ENCODE measurements around the genes C2CD6 and PARD3B.

DNA sequence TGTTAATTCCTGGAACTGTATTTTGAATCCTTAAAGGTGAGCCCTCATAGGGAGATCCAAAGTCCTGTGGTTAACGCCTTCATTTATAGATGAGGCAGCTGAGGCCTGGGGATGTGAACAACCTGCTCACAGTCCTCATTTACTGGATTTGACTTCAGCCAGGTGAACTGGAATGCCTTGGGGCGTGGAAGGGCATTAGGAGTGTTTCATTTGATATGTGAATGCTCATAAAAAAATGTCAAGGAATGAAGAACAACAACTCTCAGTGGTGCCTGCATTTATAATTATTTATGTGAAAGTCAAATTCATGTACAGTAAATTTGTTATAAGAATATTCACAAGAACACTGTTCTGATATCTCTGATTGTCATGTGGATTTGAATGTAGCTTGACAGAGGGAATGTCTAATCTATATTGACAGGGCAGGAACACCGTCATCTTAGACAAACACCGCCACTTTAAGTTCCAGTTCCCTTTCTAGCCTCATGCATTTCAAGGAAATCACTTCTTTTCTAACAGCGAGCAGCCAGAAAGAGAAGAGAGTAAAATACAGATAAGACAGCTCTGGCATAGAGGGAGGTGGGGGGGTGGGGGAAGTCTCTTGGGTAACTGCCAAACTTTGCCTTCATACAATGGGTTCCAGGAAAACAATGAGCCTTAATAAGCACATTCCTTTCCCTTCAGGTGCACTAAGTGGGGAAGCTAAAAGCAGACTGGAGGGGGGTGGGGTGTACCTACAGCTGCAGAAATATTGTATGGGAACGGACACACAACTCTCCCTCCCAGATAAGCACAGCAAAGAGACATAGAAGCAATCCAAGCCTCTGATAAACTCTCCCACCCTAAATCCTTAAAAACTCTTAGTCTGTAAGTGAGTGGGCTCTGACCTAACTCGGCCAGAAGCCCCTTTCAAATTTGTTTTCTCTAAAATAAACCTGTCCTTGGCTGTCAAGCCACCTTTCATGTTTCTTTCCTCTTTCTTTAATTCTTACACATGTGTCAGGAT is 37.1 kb downstream of the CASP10 start:
- PRO-cap, 7 experiments, result no peak in any of the 7 experiments

- PRO-cap, 7 experiments, result peak in 7 of 7 experiments; most common plus-strand start chr2:201258527 (in 5); most common minus-strand start chr2:201257981 (in 5)
Observed at GRCh38 chr2:201257891-201258904, 2.1 kb upstream of the CASP8 start.

DNA sequence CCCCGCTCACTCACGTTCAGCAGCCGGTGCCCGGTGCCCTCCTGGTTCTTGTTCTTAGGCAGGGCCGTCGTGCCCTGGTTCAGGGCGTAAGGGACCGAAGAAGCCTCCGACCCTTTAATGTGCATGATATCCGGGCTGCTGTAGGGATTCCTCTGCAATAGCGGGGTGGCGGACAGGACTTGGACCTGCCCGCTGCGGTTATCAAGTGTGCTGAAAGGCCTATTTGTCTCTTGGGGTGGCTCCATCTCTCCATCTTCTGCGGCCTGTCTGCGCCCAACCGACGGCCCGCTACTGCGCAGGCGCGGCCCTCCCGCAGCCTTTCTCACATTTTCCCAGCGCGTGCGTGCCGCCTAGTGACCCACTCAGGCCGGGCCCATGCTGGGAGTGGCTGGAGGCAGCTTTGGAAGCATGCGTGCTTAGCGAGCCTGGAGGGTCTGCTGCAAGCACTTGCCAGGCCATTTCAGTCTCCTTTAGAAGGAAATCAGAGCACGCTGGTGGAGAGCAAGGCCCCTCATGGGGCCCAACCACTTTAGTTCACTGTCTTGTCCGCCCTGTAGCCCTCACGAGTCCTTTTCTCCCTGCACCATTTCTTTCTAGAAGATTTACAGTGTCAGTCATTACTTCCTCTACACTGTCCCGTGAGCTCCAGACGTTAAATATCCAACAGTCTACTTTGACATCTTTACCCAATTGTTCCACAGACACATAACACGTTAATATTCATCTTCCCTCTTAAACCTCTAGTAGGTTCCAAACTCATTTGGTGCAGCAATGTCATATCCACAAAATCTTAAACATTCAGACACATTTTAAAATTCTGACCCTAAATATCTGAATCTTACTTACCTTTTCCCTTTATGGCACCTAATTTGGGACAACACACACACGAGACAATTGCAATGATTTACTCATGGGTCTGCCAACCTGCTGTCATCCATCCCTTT is at the start of gene C2CD6:
TSS of gene C2CD6 (minus strand) at position 293 of the 944 bp plus-strand sequence.
- PRO-cap, 7 experiments, result no peak in any of the 7 experiments

GRCh38 chr2:201949059-201949660 is 84.5 kb upstream of the FZD7 start:
- PRO-cap, 7 experiments, result no peak in any of the 7 experiments

GRCh38 chr2:201971466-201971917 is 62.2 kb upstream of the FZD7 start:
- PRO-cap, 7 experiments, result no peak in any of the 7 experiments

DNA sequence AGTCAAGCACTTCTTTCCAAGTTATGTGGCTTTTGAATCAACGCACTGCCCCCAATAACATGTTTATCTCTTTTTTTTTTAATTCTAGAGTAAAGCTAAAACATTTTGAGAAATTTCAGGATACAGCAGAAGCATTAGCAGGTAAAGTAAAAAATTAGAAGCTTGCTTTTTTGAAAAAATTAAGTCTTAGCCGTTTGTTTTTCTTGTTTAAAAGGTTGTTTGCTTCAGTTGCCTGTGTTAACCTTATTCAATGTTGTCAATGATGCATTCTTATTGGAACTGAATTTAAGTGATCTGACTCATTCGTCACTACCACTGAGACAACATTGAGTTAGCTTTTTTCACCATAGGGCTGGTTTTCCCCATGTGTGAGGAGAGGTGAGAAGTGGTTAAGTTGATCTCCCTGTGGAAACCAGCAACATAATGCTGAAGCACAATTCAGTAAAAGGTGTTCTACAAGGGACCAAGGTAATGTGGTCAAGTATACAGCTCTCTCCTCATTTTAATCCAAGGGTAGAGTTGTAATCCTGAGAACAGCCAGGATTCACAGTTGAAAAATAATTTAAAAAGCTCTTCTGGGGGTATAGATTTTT is 12.4 kb downstream of the NOP58 start:
- PRO-cap, 7 experiments, result no peak in any of the 7 experiments

DNA sequence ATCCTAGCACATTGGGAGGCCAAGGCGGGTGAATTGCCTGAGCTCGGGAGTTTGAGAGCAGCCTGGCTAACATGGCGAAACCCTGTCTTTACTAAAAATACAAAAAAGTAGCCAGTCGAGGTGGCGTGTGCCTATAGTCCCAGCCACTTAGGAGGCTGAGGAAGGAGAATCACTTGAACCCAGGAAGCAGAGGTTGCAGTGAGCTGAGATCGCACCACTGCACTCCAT is 23.2 kb downstream of the NOP58 start:
- PRO-cap, 7 experiments, result peak in 1 of 7 experiments; most common plus-strand start position 108 of the sequence (in 1)

DNA sequence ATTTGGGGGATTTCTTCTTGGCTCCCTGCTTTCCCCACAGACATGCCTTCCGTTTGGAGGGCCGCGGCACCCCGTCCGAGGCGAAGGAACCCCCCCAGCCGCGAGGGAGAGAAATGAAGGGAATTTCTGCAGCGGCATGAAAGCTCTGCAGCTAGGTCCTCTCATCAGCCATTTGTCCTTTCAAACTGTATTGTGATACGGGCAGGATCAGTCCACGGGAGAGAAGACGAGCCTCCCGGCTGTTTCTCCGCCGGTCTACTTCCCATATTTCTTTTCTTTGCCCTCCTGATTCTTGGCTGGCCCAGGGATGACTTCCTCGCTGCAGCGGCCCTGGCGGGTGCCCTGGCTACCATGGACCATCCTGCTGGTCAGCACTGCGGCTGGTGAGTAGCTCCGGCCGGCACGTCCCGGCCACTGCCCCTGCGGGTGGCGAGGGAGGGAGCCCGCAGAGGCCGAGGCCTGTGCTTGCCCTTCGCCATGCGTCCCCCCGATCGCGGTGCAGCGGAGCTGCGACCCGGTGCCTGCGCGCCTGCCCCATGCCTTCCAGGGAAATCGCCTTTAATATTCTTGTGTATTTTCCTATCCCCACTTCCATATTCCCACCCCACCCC is 1.1 kb downstream of the BMPR2 start:
- PRO-cap, 7 experiments, result no peak in any of the 7 experiments

DNA sequence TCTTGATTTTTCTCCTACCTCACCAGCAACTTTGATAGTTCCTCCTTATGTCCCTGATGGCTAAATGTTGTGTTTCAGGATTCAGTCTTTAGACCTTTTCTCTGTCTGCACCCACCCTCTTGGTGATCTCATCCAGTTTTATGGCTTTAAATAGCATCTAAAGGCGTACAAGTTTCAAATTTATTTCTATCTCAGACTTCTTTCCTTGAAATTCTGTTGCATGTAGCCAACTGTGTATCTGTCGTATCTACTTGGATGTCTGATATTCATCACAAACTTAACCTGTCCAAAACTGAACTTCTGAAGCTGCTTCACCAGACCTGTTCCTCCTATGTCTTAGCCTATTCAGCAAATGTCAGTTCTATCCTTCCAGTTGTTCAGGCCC is 9.9 kb downstream of the BMPR2 start:
- PRO-cap, 7 experiments, result no peak in any of the 7 experiments

DNA sequence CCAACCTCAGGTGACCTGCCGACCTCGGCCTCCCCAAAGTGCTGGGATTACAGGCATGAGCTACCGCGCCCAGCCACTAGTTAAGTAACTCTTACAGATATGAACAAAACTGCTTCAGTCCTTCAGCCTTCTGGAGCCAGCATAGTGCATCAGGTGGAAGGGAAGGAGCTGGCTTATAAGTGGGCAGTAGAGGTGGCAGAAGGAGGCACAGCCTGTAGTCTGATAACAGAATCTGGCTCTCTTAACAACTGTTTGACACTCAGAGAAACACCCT is 3.3 kb downstream of the FAM117B start:
- PRO-cap, 7 experiments, result no peak in any of the 7 experiments

DNA sequence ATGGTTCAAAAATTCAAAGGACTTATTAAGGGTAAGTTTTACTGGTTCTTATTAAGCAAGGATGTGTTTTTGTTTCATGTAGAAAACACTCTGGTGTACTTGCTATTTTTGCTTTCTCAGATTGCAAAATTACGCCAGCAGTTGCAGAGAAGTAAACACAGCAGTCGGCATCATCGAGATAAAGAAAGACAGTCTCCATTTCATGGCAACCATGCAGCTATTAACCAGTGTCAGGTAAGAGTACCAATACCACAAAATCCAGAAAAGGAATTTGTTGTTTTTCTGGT is 91.3 kb downstream of the FAM117B start:
- PRO-cap, 7 experiments, result no peak in any of the 7 experiments

DNA sequence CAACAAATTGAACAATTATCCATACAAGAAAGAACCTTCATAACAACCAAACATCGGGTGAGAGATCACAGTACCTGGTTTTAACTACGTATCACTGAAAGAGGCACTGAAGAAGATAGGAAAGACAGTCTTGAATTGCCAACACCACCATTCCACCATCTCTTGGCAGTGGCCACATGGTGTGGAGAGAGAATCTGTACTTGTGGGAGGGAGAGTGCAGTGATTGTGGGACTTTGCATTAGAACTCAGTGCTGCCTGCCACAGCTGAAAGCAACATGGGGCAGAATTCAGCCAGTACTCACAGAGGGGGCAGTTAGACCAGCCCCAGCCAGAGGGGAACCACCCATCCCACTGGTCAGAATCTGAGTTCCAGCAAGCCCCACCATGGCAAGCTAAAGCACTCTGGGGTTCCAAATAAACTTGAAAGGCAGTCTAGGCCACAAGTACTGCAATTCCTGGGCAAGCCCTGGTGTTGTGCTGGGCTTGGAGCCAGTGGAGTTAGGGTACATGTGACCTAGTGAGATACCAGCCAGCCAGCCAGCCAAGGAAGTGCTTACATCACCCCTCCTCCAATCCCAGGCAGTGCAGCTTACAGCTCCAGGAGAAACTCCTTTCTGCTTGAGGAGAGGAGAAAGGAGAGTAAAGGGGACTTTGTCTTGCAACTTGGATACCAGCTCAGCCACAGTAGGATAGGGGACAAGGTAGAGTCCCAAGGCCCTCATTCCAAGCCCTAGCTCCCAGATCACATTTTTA is 64.3 kb downstream of the ICA1L start:
- PRO-cap, 7 experiments, result no peak in any of the 7 experiments

DNA sequence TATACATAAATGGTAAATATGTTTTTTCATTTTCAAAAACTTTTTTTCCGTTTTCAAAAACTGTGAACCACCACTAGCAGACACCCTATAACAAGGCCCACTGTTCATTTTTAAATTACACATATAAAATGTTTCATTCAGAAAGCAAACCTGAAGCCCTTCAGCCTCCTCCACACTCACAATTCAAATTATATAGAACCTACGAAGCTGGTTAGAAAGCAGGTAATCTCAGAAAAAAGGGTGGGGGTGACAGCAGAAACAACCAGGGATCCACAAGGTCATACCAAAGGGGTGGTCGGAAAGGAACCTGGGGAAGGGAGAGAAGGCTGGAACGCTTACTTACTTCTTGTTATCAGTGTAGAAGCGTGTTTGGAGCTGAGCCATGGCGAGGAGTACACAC is 380 bp downstream of the WDR12 start:
- PRO-cap, 7 experiments, result no peak in any of the 7 experiments

DNA sequence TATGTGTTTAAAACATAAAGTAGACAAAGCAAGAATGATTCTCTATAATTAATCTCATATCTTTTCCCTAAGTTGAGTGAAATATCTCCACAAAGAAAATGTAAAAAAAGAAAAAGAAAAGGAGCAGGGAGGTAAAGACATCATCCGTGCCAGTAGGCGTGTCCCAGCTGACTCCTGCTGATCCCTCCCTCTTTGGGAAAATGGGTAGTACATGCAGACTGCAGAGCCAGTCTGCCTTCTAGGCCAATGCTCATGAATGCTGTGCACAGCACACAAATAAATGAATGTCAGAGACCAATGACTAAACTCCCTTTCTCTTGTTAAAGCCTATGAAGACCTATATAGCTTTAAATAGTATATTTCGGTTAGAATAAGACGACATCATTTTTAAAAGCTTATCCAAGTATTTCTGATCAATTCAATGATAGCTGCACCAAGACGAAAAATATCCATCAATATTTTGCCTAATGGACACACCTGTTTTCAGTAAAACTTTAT is 64.7 kb downstream of the RAPH1 start:
- PRO-cap, 7 experiments, result no peak in any of the 7 experiments

DNA sequence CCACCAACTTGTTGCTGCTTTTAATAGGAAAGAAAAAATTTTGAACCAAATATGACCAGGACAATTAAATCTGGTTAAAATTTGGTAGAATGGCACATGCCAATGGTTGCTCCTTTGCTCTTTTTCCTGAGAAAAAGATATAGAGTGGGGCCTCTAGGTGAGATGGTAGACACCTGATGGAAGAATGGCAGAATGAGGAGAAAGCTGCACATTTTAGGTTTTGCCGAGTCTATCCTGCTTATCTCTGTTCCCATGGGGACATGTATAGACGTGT is 90.3 kb downstream of the ICOS start:
- PRO-cap, 7 experiments, result peak in 7 of 7 experiments; most common minus-strand start position 194 of the sequence (in 7)

GRCh38 chr2:204545158-204545563 is at the start of gene PARD3B:
Gene PARD3B (plus strand): TSS chr2:204545475.
- PRO-cap, 7 experiments, result peak in 2 of 7 experiments; most common plus-strand start chr2:204545179 (in 2)

DNA sequence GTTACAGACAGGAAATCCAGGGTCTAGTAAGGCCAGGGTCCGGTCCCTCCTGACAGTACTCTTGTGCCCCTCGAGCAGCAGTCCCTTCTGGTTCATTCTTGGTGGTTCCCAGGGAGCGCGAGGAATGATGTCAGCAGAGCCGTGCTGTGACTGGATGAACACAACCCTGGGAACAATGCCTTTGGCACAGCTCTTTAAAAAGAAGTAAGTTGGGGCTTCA is 33.9 kb downstream of the PARD3B start:
- PRO-cap, 7 experiments, result no peak in any of the 7 experiments

GRCh38 chr2:204704616-204705350 is 159.5 kb downstream of the PARD3B start:
- PRO-cap, 7 experiments, result no peak in any of the 7 experiments

DNA sequence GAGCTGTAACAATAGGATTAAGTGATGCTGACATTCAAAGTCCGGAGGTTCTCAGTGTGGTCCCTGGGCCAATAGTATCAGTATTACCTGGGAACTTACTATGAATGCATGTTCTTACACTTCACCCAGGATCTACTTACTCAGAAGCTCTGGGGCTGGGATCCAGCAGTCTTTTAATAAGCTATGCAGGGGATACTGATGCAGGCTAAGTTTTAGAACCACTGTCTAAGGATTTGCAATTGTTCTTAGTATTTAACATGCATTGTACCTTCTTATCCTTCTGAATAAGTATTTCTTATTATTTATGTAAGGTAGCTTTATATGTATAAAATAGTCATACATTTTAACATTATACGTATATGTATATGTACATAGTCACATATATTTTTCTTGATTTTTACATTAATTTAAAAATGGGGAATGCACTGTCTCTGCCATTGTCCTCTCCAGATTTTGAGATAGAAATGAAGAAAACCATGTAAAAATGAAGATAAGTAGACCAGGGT is 196.7 kb downstream of the PARD3B start:
- PRO-cap, 7 experiments, result no peak in any of the 7 experiments

GRCh38 chr2:204887679-204888136 is 342.4 kb downstream of the PARD3B start:
- PRO-cap, 7 experiments, result no peak in any of the 7 experiments

Data from T-cell (primary cell).